ENCODE measurements around the gene IL12RB2.

CAGE:
- cytosol, long polyA minus RNA = no peak
- cytosol, long polyA plus RNA = no peak
- long polyA plus RNA = no peak
- nucleus, long polyA minus RNA = no peak
- nucleus, long polyA plus RNA = no peak
Observed at GRCh38 chr1:65065571-65065964, 82.4 kb upstream of the AK4 start.

DNA sequence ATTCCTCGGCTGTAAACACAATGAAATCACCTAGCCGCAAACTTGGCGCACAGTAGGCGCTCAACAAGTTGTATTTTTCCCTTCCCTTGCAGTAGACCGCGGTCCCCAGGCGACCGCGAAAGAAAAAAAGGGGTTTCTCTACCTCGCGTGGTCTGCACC lies 862 bp upstream of the AK4 start:
CAGE:
- cytosol, long polyA minus RNA = no peak
- cytosol, long polyA plus RNA = no peak
- long polyA plus RNA = no peak
- nucleus, long polyA minus RNA = no peak
- nucleus, long polyA plus RNA = no peak

CAGE:
- cytosol, long polyA minus RNA = no peak
- cytosol, long polyA plus RNA = no peak
- long polyA plus RNA = no peak
- nucleus, long polyA minus RNA = no peak
- nucleus, long polyA plus RNA = no peak
Observed at GRCh38 chr1:65265285-65266443, 43.7 kb upstream of the DNAJC6 start.

DNA sequence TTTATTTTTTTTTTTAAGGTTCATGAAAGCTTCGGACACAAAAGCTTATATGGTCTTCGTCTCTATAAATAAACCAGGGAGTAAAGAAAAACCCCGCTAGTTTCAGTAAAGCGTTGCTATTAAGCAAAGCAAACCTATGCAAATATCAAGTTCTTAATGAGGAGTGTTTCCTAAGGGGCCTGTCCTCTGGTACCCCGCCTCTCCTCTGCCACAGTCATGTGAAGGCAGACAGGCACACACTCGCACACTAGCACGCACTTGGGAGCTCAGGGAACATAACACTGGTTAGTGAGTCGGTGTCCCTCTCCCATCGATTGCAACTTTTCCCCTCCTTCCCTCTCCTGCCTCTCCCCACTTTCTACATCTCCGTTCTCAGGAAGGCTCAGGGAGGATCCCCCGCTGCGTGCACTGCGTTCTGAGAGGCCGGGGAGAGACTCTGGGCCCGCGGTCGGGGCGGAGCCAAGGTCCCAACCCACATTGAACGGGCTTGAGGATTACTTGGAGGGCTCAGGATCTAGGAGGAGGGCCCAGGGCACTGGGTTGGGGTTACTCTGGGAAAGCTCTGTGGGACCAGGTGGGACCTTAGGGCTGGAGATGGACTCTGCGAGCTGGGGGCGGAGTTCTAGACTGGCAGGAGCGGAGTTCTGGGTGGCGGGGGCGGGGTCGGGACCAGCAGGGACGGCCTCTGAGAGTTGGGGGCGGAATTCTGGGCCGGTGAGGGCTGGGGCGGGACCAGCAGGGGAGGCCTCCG lies 723 bp upstream of the LEPR start:
CAGE:
- cytosol, long polyA minus RNA = no peak
- cytosol, long polyA plus RNA = no peak
- long polyA plus RNA = no peak
- nucleus, long polyA minus RNA = no peak
- nucleus, long polyA plus RNA = no peak

DNA sequence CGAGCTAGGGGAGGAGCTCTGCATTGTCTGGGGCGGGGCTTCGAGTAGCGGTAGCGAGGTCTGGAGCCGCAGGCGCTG lies 308 bp upstream of the LEPR start:
CAGE:
- cytosol, long polyA minus RNA = no peak
- cytosol, long polyA plus RNA = no peak
- long polyA plus RNA = no peak
- nucleus, long polyA minus RNA = no peak
- nucleus, long polyA plus RNA = no peak

CAGE:
- cytosol, long polyA minus RNA = no peak
- cytosol, long polyA plus RNA = no peak
- long polyA plus RNA = no peak
- nucleus, long polyA minus RNA = no peak
- nucleus, long polyA plus RNA = no peak
Observed at GRCh38 chr1:65425244-65426443, 5.2 kb downstream of the LEPR start.

CAGE:
- cytosol, long polyA minus RNA = no peak
- cytosol, long polyA plus RNA = no peak
- long polyA plus RNA = no peak
- nucleus, long polyA minus RNA = no peak
- nucleus, long polyA plus RNA = no peak
Observed at GRCh38 chr1:65472125-65472669, 51.7 kb downstream of the LEPR start.

DNA sequence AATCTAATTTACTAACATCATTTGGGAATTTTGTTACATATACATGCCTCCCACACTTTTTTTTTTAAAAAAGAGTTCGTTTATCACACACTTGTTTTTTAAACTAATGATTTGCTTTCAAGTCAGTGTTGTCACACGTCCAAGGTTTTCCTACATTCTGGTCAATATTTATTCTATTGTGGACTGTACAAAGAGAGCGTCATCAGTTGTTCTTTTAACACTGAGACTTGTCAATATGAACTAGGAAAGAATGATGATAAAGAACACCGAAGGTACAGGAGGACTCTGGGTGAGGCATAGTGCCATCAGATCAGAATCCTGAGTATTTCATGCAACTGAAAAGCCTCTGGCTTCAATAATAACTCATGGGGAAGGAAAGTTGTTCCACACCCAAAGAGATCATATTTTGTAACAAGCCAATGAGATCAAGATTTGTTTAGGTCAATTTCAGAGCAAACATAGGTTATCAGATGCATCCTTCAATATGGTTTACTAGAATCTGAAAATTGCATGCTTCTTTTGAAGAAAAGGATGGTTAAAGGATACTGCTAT lies 63.9 kb downstream of the LEPR start:
CAGE:
- cytosol, long polyA minus RNA = no peak
- cytosol, long polyA plus RNA = no peak
- long polyA plus RNA = no peak
- nucleus, long polyA minus RNA = no peak
- nucleus, long polyA plus RNA = no peak

GRCh38 chr1:65525153-65526151 lies 105.0 kb downstream of the LEPR start:
CAGE:
- cytosol, long polyA minus RNA = no peak
- cytosol, long polyA plus RNA = no peak
- long polyA plus RNA = no peak
- nucleus, long polyA minus RNA = no peak
- nucleus, long polyA plus RNA = no peak

CAGE:
- cytosol, long polyA minus RNA = no peak
- cytosol, long polyA plus RNA = no peak
- long polyA plus RNA = no peak
- nucleus, long polyA minus RNA = no peak
- nucleus, long polyA plus RNA = no peak
Observed at GRCh38 chr1:65527526-65528281, 107.2 kb downstream of the LEPR start.

DNA sequence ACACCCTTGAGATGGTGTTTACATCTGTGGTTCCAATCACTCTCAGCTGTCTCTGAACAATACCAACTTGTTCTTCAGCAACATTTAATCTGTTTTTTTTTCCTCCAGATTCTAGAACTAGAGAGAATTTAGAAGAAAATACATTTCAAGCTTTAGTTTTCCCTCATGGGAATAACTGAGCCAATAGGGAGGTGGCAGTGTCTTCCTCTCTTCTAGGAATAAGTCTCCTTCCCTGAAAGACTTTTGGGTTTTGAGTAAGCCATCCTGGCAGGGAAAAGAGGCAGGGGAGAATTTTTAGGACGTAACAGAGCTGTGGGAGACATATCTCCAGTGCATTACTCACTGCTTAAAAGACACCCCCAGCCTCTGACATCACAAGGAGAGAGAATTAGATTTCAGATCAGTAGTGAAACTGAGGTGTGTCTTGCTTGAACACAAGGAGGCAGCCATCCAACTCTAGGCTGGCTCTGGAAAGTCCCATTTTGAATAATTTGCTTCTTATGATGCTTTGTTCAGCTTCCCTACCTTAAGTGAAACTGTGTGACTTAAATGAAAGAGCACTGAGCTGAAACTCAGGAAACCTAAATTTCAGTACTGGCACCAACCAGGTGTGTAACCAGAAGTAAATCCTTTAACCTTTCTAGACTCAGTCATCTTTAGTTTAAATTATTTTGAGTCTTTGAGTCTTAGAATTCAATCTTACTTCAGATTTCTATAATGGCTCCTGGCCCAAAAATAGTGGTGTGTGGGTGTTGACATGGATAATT lies 251.7 kb upstream of the SGIP1 start:
CAGE:
- cytosol, long polyA minus RNA = no peak
- cytosol, long polyA plus RNA = no peak
- long polyA plus RNA = no peak
- nucleus, long polyA minus RNA = no peak
- nucleus, long polyA plus RNA = no peak

GRCh38 chr1:66300325-66300901 lies 233.5 kb upstream of the SGIP1 start:
CAGE:
- cytosol, long polyA minus RNA = no peak
- cytosol, long polyA plus RNA = no peak
- long polyA plus RNA = no peak
- nucleus, long polyA minus RNA = no peak
- nucleus, long polyA plus RNA = no peak

CAGE:
- cytosol, long polyA minus RNA = no peak
- cytosol, long polyA plus RNA = no peak
- long polyA plus RNA = no peak
- nucleus, long polyA minus RNA = no peak
- nucleus, long polyA plus RNA = no peak
Observed at GRCh38 chr1:66335530-66336725, 198.0 kb upstream of the SGIP1 start.

CAGE:
- cytosol, long polyA minus RNA = no peak
- cytosol, long polyA plus RNA = no peak
- long polyA plus RNA = no peak
- nucleus, long polyA minus RNA = no peak
- nucleus, long polyA plus RNA = no peak
Observed at GRCh38 chr1:66342745-66343068, 191.2 kb upstream of the SGIP1 start.

GRCh38 chr1:66449895-66450647 lies 83.9 kb upstream of the SGIP1 start:
CAGE:
- cytosol, long polyA minus RNA = no peak
- cytosol, long polyA plus RNA = no peak
- long polyA plus RNA = no peak
- nucleus, long polyA minus RNA = no peak
- nucleus, long polyA plus RNA = no peak

GRCh38 chr1:66555789-66556771 lies 22.1 kb downstream of the SGIP1 start:
CAGE:
- cytosol, long polyA minus RNA = no peak
- cytosol, long polyA plus RNA = no peak
- long polyA plus RNA = no peak
- nucleus, long polyA minus RNA = no peak
- nucleus, long polyA plus RNA = no peak

CAGE:
- cytosol, long polyA minus RNA = no peak
- cytosol, long polyA plus RNA = no peak
- long polyA plus RNA = no peak
- nucleus, long polyA minus RNA = no peak
- nucleus, long polyA plus RNA = no peak
Observed at GRCh38 chr1:66676737-66677319, 75.4 kb upstream of the DYNLT5 start.

DNA sequence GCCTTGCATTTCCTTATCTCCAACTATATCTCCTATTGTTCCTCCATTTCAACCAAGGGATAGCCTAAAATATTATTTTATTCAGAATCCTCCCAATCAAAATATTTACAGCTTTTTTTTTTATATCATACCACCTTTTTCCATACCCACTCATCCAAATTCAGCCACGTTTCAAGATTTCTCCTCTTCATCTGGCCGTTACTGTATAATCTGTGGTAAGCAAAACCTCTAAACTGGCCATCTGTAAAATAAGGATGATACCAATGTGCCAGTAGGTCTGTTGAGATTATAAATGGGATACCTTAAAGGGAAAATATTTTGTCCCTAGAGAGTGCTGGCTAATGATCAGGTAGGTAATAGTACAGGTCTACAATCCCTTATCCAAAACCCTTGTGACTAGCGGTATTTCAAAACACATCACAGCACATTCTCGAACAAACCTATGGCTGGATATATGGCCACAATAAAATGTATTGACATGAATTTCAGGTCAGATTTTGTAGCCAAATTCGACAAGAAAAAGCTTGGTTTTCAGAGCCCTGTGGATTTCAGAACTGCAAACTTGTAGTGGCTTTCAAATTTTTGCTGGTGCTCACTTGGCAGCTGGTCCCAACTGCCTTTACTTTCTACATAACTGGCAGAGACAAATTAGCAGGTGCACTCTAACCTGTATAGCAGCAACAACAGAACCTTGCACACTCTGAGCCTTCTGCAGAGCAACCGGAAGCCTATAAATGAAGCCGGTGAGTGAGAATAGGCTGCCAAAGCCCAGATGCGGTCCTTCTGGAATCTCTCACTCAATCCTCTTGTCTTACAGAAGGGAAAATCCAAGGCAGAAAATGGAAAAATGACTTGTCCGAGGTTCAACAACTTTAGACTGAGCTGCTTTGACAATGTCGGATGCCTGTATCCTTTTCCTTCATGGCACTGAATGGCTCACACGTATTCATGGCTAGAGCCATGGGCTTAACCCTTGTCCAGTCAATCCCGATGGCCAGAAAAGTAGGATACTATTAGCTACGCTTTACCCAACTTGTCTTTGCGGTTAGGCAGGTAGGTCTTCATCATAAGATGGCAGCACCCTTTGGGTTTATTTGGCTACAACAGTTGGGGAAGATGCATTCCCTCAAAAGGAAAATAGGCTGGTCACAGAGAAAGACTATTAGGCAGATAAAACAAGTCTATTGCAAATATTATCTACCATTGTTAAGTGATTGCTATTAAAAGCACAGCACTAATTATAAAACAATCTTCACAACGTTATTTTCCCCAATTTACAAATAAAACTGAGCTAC lies 61.8 kb downstream of the SLC35D1 start:
CAGE:
- cytosol, long polyA minus RNA = no peak
- cytosol, long polyA plus RNA = no peak
- long polyA plus RNA = no peak
- nucleus, long polyA minus RNA = no peak
- nucleus, long polyA plus RNA = no peak

DNA sequence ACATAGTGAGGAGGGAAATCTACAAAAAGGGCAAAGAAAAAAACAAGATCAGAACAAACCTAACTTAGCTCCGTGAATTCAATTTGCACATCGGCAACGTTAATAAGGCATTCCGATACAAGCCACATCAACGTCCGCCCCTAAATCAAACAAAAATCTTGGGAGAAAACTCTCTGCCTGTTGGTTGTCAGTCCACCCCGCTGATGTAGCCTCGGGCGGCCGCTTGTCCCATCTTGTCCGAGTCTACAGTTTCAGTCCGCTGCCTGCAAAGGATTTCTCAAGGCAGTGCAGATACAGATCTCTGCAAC lies 1.0 kb downstream of the SLC35D1 start:
CAGE:
- cytosol, long polyA minus RNA = no peak
- cytosol, long polyA plus RNA = no peak
- long polyA plus RNA = no peak
- nucleus, long polyA minus RNA = no peak
- nucleus, long polyA plus RNA = no peak

CAGE:
- cytosol, long polyA minus RNA = no peak
- cytosol, long polyA plus RNA = no peak
- long polyA plus RNA = no peak
- nucleus, long polyA minus RNA = no peak
- nucleus, long polyA plus RNA = no peak
Observed at GRCh38 chr1:67306980-67308281, at the start of gene IL12RB2. IL12RB2 (plus strand) TSS chr1:67307873.

All from keratinocyte (primary cell).